ENCODE measurements around the gene PHKA2.

GRCh38 chrX:16577312-16578126 is 72.4 kb upstream of the S100G start:
- PRO-cap, result no peak
- RRBS, 2 experiments, result no CpG with 5 or more reads among the region's 8 CpGs

GRCh38 chrX:16716152-16716456 is 3.3 kb upstream of the SYAP1 start:
- PRO-cap, result no peak
- RRBS, 2 experiments, result no CpG with 5 or more reads among the region's 6 CpGs

DNA sequence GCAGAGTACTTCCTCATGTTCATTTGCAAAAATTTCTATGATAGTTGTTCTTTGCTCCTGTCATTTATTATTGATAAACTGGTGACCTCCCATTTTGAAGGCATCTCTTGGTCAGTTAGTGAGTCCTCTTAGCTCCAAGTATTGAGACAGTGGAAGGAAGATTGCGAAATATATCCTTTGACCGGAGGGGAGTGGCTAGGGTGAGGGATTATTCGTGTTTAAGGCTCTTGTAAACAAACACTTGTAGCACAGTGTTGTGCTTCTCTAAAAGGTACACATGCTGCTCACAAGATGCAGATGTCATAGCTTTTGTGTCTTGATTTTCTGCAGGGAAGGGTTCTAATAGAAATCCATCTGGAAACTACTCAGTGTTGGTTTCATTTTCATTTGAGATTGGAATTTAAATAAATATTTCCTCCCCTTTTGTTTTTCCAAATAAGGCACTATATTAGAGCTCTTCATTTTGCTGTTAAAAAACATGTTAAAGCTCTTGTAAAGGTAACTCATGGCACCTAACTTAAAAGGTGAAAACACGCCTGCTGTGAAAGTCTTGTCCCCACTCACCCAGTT is 21.8 kb downstream of the TXLNG start:
- PRO-cap, result no peak
- RRBS, 2 experiments, result no CpG with 5 or more reads among the region's 4 CpGs

GRCh38 chrX:16870982-16871901 is 1.1 kb upstream of the RBBP7 start:
- PRO-cap, result no peak
- RRBS, 2 experiments, result 16 to 19% methylated on average over 9 of the region's 37 CpGs

DNA sequence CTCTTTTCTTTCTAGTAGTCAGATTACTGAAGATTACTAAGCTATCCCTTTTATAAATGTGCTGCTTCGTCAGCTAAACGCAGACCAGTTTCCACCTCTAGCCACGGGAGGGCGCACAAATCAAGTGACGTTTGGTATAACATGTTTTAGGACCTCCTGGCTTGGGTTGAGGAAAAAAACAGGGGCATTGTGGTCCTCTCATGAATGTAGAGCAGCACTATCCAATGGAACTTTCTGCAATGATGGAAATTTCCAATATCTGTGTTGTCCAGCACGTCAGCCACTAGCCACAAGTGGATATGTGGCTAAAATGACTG is 13.1 kb upstream of the RBBP7 start:
- PRO-cap, result no peak
- RRBS, 2 experiments, result no CpG with 5 or more reads among the region's 6 CpGs

DNA sequence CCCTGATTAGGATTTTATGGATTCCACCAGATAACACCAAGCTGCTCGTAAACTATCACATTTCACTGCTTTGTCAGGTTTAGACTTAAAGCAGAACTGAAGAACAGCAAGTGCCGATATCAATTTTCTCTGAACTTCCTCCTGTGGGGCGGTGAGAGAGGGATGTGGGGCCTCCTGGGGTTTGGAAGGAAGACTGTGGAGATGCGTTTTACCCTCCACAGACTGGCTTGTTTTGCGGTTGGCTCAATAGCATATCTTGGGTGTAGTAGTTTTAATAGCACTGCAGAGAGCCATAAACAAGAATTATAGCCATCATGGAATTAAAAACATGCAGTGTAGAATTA is 47.5 kb upstream of the SCML1 start:
- PRO-cap, result no peak
- RRBS, 2 experiments, result no CpG with 5 or more reads among the region's 5 CpGs

GRCh38 chrX:17737972-17738895 is 941 bp downstream of the SCML1 start:
- PRO-cap, result no peak
- RRBS, 2 experiments, result 20 to 24% methylated on average over 8 of the region's 48 CpGs

- PRO-cap, result no peak
- RRBS, 2 experiments, result 8 to 10% methylated on average over 5 to 10 of the region's 43 CpGs
Measured at GRCh38 chrX:18424948-18425476, 396 bp upstream of the CDKL5 start.

DNA sequence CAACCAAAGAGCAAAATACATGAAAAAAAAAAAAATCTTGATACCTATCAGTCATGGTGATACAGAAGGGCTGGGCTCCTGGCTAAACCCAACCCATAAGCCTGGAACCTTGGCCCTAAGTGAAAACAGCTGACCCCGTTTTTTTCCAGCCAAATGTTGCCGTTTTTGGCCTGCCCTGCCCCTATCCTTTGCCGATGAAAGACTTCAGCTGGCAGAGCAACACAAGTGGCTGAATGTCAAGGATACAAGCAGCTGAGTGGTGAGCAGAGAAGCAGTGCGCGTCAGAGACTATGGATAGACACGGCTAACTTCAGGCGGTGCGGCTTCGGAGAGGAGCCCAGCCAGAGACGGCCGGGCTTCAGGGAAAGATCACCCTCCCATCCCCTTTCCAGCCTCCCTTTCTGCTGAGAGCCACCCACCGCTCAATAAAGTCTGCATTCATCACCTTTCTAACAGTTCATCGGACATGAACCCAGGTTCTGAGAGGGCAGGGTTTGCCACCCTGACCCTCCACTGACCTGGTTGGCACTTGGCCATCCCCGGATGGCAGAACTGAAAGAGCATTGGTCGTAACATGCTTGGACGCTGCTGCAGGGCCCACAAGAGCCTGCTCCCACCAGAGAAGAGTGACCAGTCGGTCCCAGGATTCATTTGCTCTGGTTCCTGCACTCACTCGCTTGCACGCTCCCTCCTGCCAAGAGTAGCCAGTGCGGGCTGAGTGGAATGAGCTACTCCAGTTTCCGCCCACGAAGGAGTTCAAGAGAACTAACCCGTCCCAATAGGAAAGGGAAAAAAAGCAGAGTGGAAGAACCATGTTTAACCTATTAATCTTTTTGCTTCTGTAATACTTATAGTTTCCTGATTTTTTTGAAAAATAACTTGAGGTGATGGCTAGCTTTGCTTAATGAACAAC is 125.8 kb downstream of the PPEF1 start:
- PRO-cap, result no peak
- RRBS, 2 experiments, result no CpG with 5 or more reads among the region's 23 CpGs

DNA sequence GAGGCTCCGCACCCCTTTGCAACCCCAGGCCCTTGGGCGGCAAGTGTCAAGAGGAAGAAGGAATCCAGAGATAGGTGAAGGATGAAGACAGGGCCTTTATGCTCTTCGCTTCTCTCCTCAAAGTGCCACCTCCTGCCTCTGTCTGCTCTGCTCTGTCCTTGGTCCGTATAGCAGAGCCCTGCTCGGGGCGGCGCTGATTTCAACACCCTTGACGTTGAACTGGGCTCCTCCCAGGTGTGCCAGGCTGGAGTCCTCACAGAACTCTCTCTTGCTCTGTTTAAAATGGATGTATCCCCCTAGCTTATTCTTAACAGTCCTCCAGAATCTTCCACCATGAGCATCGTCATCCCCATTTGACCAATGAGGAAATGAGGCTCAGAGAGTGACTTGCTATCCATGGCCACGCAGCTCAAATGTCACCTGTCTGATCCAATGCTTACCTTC is 99.8 kb downstream of the PHKA2 start:
- PRO-cap, result no peak
- RRBS, 2 experiments, result no CpG with 5 or more reads among the region's 10 CpGs

DNA sequence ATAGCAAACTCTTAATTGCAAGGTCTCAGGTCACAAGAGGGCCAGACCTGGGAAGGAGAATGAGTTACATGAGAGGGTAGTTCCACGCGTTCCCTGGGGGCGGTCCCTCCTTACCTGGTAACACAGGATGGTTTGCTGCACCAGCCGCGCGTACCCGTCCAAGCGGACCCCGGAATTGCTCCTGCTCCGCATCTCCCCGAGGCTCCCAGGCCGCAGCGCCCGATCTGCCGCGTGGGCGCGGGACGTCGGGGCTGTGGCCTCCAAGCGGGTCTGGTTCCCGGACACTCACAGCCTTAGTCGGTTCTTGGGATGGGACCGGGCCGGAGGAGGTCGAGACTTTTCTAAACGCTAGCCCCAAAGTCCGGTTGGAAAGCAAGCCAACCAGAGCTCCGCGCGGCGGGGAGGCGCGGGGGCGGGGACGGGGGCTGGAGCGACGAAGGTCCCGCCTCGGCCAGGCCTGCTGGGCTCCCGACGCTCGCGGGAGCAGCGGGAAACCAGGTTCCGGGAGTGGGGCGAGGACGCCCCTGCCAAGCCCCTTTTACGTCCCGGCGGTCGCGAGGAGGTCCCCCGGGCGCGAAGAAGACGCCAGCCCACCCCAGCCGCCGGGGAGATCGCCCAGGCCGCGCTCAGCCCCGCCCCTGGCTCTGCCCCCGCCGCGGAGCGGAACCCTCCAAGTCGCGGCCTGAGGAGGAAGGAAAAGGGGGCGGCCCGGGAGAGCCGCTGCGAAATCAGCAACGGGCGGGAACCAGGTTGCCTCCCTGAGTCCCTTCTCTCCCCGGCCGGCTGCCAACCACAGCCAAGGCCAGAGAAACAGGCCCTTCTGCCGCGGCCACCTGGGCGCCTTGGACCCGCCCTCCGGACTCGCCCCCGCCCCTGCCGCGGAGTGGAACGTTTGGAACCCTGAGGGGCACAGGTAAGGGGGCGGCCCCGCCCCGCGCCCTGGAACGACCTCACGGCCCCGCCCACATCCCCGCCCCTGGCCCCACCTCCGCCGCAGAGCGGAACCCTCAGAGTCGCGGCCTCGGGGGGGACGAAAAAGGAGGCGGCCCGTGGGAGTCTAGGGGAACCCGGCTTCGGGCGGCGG is at the start of gene PHKA2:
Gene PHKA2 (minus strand): TSS at position 374 of the 1,084 bp plus-strand sequence.
- PRO-cap, result no peak
- RRBS, 2 experiments, result 17 to 23% methylated on average over 32 to 38 of the region's 108 CpGs

DNA sequence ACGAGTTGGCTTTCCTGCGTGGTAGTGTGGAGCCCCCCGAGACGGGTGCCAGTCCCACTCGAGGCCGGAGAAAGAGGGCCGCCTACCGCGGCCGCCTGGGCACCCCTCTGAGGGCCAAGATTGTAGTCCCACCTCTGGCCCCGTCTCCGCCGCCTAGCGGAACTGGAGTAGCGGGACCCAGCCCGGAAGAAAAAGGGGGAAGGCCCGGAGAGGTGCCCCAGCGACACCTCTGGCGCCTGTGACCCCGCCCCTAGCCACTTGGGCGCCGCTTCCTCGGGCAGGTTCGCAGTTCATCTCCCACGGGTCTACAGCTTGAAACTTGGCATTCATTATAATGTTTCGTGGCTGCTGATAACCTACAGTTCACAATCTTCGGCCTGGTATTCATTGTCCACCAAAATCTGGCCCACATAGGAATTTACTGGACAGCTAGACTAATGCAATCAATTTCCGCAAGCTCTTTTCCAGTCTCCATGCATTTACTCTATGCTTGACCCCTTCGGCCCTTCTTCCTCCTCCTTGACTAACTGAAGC is 978 bp upstream of the PHKA2 start:
- PRO-cap, result no peak
- RRBS, 2 experiments, result 4 to 11% methylated on average over 6 to 14 of the region's 29 CpGs

DNA sequence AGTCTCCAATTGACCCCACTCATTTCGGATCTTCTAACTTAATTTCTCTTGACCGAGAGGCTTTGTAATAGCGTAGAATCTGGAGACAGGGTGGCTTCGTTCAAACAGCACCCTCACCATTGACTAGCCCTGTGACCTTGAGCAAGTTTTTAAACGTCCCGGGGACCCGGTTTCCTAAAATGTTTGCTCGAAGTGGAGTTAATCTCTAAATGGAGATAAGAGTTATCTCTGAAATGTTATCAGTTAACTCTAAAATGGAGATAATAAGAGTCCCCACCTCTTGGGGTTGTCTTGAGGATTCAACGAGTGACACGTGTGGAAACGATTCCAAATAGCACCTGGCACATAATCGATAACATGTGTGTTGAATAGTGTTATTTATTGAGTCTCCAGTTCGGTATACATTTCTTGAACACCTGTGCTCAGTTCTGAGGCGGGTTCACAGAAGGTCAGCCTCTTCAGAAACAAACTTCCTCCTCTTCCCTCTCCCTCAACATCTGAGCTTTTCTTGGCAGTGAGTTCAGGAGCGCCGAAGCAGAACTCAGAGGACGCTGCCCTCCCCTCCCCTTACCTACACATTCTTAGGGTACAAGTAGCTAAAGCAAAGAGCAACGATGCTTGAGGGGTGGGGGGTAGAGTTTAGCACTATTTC is 823 bp downstream of the PDHA1 start:
- PRO-cap, result no peak
- RRBS, 2 experiments, result no CpG with 5 or more reads among the region's 18 CpGs

DNA sequence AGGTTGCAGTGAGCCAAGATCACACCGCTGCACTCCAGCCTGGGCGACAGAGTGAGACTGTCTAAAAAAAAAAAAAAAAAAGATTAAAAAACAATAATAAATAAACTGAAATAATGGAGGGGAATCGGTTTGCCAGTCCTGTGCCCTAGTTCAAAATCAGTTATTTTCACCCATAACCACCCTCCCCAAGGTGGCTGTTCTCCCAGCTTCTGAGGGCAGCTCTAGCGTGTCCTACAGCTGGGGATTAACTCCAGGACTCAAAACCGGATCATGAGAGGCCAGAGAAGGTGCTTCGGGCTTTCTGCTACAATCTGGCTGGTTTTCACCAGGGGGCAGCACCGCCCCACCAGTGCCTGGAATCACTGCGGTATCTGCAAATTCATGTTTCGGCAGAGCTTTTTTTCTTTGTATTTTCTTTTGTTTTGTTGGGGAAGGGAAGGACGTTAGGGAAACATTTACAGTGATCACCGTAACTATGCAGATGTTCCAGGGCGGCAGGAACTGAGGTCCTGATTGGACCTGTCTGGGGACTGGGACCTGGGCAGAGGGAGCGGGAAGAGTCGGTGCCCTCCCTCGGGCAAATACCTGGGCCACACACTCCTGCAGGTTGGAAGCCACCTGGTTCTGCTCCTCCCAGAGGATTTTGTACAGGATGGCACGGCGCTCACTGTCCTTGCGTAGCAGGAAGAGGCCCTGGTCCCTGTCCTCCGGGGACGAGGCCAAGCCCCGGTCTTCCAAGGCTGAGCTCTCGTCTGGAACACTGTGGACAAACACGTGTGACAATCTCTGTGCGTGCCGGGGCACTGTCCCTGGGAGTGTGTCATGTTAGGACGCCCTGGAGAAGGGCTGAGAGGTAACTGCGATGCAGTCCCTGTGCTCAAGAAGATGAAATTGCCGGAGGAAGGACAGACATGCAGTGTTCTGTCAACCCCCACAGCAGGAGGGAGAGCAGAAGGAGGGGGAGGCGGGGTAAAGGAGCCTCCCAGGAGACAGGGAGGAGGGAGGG is 28.6 kb downstream of the PDHA1 start:
- PRO-cap, result no peak
- RRBS, 2 experiments, result 21 to 28% methylated on average over 5 to 6 of the region's 29 CpGs

GRCh38 chrX:19448744-19449078 is 66.6 kb downstream of the MAP3K15 start:
- PRO-cap, result no peak

GRCh38 chrX:19747474-19748369 is 139.7 kb downstream of the SH3KBP1 start:
- PRO-cap, result no peak
- RRBS, 2 experiments, result 78 to 96% methylated on average over 4 of the region's 17 CpGs

DNA sequence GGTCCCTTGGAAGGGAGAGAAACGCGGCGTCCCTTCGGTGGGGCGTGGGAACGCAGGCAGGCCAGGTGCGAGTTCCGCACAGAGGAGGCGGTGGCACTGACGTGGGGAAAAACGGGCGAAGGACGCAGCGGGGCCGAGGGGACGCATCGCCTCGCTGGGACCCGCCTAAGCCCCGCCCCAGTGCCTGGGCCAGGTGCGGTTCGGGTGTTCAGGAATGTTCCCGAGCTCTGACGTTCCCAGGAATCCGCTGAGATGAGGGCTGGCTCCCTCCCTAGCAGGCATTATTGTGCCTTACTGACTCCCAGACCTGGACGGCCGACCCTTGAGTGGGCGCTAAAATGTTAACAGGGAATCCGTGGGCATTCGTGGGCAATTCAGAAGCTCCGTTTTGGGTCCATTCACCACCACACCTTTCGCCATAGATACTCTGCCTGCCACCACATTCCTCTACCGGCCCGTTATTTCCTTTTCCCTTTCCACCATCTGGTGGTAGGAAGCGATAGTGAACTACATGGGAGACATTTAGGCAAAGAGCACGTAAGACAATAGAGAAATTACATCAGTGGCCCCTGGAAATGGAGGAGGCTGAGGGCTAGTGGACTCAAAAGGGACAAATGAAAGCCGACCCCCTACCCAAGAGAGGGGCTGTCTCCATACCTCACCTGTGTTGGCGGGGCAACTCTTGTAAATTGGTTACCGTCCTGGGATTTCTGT is 950 bp upstream of the SH3KBP1 start:
- PRO-cap, result no peak
- RRBS, 2 experiments, result no CpG with 5 or more reads among the region's 39 CpGs

DNA sequence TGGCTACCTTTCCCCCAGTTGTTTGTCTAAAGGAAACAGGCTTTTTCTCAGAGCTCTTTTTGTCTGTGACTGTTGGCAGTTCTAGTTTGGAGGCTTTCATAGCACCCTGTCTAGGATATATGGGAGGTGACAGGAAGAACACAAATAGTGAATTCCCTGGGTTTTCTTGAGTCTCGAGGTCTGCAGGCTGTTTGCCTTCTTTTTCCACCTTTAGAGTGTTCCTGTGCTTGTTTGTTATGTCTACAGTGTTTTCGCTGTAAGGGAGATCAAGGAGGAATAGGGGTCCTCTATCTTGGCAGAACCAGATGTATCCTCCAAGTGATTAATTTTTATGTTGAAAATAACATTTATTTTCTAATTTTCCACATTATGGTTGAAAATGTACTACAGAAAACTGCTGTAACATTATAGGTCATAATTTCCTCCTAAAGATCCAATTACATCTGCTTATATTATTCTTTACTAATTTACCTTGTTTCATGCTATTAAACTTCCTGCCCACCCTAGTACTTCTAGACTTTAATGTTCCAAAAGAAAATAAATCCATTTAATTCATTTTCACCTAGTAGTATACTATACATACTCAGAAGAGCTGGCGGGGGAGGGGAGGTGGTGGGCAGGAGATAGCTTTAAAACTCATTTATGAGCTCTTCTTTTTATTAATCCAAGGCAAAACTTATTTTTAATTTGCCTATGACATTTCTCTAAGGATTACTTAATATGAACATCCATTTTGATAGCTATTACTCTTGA is 13.2 kb downstream of the RPS6KA3 start:
- PRO-cap, result no peak
- RRBS, 2 experiments, result no CpG with 5 or more reads among the region's 3 CpGs

GRCh38 chrX:20265106-20265955 is 1.4 kb downstream of the RPS6KA3 start:
- PRO-cap, result bidirectional peak, plus-strand start at chrX:20265404, minus-strand start at chrX:20265302
- RRBS, 2 experiments, result 22 to 26% methylated on average over 7 to 13 of the region's 39 CpGs

DNA sequence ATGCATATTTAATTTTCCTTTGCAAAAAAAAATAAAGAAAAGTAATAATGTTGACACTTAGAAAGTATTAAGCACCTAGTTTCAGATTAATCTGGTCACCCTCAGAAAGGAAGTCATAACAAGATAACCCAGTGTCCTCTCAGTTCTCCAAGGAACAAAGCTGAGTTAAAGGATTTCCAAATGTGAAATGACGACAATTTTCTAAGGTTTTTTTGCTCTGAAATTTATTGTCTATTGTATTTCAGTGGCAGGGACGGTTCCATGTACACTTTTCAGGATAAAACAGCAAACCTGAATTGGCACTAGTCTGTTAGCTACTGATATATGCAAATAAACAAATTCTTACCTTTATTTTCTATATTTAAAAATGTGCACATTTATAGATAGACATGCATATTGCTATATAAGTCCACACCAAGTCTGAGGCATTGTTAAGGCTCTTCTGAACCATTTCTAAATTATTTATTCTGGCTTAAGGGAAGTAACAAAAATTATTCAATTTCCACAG is 196.2 kb upstream of the CNKSR2 start:
- PRO-cap, result no peak
- RRBS, 2 experiments, result no CpG with 5 or more reads among the region's 2 CpGs

Data from astrocyte (in vitro differentiated cells and primary cell).